Sternocleidomastoid (tissue), 1 donor: Measurements from ENCODE around the gene MICU2.

DNA sequence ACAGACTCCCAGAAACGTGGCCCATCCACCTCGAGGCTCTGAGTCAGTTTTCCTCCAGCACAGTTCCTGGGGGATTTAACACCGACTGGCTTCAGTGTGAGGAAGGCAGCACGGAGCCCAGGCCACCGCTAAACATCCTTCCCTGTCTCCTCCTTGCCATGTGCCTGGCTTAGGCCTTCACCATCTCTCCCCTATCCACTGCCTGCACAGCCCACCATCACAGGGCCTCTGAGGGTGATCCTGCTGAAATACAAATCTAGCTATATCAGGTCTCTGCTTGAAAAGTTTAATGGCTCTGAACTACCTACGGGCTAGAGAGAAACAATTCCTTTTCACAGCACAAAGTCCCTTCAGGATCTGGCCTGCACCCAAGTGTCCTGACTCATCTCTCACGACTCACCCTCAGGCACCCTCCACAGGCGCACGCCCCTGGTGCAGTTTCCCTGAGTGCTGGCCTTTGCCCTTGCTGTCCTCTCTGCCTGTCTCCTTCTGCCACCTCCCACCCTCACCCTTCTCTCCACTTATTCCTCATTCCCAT lies 901.8 kb downstream of the TUBA3C start:
- PRO-cap: no peak

DNA sequence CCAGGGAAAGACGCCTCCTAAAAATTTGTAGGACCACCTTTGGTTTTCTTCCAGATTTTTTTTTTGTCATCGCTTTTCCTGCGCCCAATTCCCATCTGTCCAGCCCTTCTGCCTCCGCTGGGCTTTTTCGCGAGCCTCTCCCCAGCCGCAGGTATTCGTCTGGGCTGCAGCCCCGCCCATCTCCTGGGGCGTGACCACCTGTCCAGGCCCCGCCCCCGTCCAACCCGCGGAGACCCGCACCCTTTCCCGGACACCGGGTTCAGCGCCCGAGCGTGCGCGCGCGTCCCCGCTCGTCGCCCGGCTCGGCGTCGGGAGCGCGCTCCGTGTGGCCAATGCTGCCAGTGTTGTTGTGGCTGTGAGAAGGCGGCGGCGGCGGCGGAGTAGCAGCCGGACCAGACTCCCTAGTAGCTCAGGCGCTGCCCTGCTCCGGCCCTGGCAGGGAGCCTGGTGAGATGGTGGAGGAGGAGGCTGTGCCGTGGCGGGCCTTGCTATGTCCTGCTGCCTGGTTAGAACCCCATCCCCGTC lies 553.3 kb downstream of the TUBA3C start:
- PRO-cap: no peak

DNA sequence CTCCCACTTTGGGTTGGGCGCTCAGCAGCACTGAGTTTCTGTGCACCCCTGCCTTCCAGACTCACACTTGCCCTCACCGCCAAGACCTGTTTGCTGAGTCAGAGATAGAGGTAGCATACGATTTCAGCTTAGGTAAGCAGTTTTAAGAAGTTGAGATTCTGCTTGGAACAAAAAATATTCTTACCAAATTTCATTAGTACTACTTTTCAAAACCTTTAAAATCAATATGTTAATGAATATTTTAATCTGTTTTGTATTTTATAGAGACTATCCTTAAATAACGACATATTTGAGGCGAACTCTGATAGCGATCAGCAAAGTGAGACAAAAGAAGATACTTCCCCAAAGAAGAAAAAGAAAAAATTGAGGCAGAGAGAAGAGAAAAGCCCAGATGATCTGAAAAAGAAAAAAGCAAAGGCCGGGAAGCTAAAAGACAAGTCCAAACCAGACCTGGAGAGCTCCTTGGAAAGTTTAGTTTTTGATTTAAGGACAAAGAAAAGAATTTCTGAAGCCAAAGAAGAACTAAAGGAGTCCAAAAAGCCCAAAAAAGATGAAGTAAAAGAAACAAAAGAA lies 12.8 kb downstream of the MPHOSPH8 start:
- PRO-cap: no peak

- PRO-cap: no peak
Measured at GRCh38 chr13:19687252-19688165, 54.0 kb downstream of the MPHOSPH8 start.

- PRO-cap: no peak
Measured at GRCh38 chr13:19860908-19861497, 2.4 kb downstream of the ZMYM5 start.

DNA sequence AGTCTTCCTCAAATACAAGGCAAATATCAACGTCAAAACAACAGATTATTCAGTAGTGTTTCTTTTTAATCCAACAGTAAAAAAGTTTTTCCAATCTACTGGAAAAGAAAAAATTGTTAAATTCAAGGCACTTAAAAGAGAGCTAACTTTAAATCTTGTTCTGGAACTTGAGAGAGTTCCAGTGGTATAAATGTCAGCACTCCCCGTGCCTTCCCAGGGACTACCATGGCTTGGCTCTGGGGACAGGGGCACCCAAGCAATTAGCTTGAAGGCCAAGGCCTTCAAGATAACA lies 1.5 kb downstream of the ZMYM5 start:
- PRO-cap: no peak

DNA sequence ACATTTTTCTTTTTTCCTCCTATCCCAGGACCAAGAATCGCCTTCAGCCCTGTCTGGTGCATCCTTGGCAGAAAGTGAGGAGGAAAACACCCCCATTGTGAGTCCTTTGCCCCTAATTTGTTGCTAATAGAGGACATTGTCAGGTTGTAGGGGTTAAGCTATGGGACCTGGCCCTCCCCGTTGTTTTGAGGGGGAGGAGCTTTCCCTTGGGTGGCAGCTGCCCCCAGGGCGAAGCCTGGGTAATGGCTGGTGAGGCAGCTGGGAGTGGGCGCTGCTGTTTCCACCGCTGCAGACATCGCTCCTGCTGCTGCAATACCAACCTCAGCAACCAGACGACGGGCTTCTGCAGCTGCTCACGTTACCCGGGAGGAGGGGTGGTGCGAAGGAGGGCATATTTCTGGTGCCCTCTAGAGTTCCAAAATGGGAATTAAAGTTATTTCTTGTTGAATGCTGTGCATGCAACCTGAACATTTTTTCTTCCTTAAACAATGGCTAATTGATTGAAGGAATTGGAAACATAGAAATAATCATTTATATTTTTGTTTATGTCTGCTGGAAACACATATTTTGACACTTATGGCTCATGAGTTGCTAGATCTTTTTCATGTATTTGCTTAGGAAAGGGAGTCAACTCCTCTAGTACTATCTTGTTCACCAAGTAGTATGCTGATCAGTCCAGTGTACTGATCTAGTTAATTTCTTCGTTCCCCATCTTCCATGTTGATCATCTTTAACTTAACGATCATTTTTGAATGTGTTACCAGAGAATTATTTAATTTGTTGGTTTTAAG lies 1.6 kb downstream of the ZMYM2 start:
- PRO-cap: unidirectional peak, minus-strand start at position 303 of the sequence

DNA sequence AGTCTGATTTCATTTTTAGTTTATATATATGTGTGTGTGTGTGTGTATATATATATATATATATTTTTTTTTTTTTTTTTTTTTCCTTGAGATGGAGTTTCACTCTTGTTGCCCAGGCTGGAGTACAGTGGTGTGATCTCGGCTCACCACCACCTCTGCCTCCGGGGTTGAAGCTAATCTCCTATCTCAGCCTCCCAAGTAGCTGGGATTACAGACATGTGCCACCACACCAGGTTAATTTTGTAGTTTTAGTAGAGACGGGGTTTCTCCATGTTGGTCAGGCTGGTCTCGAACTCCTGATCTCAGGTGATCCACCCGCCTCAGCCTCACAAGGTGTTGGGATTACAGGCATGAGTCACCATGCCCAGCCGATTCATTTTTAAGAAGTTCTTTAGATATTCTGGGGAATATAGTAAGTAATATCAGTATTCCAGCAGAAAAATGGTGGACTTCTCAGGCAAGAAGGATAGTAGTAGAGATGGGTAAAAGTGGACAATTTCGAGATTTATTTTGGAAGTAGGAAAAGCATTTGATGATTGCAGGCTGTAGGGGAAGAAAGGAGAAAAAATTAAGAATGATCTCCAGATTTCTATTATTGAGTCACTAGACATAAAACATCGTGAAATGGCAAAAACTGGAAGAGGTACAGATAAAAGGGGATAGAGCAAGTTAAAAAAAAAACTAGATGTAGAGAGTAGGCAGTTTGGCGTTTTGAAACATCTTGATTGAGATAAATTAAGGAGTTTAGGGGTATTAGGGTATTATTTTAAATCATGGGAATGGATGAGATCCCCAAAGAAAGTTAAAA lies 12.9 kb downstream of the ZMYM2 start:
- PRO-cap: no peak

DNA sequence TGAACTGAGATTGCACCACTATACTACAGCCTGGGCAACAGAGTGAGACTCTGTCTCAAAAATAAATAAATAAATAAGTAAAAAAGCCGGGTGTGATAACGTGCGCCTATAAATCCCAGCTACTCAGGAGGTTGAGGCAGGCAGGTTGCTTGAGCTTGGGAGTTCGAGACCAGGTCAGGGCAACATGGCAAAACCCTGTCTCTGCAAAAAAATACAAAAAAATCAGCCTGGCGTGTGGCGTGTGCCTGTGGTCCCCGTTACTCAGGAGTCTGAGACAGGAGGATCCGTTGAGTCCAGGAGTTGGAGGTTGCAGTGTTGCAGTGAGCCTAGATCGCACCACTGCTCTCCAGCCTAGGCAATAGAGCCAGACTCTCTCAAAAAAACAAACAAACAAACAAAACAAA lies 27.3 kb downstream of the ZMYM2 start:
- PRO-cap: no peak

DNA sequence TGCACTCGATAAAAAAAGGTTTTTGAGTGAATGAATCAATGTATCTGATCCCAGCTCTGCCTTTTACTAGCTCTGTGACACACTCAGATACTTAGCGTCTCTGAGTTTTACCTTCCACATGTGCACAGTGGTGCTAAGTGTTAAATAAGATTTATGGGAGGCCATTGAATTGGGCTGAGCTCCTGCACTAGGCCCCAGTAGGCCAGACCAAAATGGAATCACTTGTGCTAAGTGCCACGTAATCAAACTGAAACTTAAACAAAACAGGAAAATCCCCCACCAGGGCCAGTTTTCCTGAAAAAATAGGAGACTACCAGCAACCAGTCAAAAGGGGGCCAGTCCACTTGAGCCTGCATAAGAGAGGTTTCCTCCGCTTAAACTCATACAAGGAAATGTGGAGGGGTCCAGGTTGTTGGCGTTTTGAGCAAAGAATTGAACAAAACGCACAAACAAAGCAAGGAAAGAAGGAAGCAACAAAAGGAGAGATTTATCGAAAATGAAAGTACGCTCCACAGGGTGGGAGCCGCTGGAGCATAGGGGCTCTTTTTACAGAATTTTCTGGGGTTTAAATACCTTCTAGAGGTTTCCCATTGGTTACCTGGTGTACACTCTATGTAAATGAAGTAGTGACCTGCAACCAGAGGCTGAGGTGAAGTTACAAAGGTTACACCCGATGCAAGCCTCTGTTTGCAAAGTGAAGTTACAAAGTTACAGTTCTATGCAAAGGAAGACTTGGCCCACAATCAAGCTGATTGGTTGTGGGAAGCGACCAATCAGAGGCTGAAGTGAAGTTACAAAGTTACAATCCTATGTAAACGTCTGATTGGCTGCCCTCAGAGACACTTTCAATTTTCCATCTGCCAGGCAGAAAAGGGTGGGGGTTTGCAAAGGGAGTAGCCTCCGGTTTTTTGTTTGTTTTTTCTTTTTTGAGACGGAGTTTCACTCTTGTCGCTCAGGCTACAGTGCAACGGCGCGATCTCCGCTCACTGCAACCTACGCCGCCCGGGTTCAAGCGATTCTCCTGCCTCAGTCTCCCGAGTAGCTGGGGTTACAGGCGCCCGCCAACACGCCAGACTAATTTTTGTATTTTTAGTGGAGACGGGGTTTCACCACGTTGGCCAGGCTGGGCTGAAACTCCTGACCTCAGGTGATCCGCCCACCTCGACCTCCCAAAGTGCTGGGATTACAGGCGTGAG lies 40.5 kb downstream of the GJA3 start:
- PRO-cap: bidirectional peak, plus-strand start at position 950 of the sequence, minus-strand start at position 683 of the sequence

DNA sequence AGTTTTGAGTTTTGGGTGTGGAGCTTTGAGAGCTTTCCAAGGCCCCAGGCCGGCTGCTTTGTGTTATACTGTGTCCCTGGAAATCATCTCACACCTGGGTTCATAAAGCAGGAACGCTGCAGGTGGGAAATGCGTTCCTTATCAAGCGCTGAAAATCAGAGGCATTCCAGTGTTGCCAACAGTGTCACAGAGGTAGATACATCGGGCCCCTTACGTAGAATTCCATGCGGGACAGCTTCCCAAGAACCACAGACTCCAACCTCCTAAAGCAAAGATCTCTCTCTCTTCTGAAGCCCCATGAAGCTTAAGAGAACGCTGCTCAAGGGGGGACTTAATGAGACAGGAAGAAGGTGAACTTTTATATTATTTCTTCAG lies 23.2 kb downstream of the GJA3 start:
- PRO-cap: no peak

- PRO-cap: no peak
Measured at GRCh38 chr13:20340501-20341120, 108.5 kb upstream of the GJB6 start.

DNA sequence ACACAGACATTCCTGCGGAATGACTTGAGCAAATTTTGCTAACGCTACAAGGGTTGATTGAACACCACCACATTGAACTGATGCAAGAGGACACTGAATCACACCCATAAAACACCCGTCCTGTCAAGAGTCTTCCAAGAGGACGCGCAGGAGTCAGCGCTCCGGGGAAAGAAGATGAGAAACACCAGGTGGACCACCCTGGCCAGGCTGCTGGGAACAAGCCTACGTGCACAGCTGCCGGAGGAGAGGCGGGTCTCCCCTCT lies 105.6 kb downstream of the CRYL1 start:
- PRO-cap: no peak

GRCh38 chr13:21032928-21033931 lies 28.2 kb downstream of the LATS2 start:
- PRO-cap: no peak

- PRO-cap: no peak
Measured at GRCh38 chr13:21045799-21046384, 15.5 kb downstream of the LATS2 start.

GRCh38 chr13:21069597-21070081 lies 8.3 kb upstream of the LATS2 start:
- PRO-cap: no peak

GRCh38 chr13:21297631-21298900 lies 121.6 kb downstream of the MRPL57 start:
- PRO-cap: unidirectional peak, plus-strand start at chr13:21298210

DNA sequence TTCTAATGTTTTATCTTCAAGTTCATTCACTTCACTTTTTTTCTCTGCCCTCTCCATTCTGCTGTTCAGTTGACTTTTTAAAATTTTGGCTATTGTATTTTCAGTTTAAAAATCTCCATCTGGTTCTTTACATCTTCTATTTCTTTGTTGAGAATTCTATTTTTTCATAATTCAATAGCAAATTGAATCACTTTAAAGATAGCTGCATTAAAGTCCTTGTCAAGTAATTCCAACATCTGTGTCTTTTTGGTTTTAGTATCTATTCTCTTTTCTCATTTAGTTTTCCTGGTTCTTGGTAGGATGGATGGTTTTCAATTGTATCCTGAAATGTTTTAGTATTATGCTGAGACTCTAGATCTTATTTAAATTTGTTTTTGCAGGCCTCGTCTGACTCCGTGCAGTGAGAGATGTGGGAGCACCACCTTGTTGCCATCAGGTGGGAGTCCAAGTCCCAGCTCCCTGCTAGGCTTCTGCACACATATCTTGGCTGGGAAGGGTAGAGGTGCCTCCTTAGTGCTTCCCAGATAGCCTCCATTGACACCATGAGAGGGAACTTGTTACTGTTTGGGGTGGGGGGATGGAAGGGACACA lies 29.2 kb downstream of the ZDHHC20 start:
- PRO-cap: no peak

DNA sequence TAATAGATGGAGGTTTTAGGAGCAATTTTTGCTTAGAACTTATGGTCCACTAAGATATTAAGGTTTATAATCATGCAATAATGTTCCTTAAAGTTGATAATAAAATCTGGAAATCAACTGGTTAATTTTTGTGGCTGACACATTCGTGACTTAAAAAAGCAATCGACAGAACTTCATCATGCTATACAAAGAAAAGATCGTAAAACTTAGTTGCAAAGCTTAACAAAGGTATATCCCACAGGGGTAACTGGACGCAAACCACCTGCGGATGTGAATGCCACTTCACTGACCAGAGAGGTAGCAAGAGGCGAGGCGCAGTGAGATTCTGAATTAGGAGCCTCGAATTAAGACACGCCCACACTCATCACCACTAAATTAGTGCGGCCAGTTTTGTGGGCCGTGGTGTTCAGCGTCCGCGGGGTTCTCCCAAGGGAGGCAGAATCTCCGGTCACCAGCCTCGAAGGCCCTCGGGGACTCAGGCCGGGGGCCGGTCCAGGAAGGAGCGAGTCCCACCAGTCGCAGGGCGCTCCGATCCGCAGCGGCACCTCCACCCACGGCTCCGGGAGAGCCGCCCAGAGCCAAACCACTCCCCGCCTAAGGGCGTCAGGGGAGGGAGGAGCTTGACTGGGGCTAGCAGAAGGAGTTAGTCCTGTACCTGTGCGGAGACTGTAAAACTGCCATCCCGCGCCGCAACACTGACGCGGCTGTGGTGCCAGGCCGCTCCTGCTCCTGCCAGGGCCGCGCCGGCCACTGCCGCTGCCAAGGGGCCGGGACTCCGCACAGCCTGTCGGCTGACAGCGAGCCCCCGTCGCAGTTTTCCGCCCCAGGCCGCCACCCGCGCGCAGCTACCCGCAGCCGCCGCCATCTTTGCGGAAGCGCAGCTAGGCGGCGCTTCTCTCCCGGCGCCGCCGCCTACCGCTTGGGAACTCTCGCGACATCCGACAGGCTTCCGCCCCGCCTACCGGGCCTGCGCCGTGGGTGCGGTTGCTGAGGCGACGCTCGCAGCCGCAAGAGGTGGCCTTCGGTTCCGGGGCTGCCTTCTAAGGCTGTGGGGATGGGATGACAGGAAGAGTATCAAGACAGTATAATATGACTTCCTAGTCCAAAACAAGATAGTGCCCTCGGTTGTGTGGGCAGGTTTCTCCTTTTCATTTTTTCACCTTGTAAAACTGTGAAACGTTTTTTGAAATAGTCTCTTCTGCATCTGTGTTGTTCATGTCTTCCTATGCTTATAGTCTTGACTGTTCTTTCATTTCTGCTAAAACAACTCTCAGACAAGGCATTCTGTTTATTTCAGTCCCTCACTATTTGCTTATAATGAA lies at the start of gene MICU2:
TSS of gene MICU2 (minus strand) at position 887 of the 1,322 bp plus-strand sequence.
- PRO-cap: bidirectional peak, plus-strand start at position 478 of the sequence, minus-strand start at position 543 of the sequence; bidirectional peak, plus-strand start at position 987 of the sequence, minus-strand start at position 869 of the sequence

- PRO-cap: no peak
Measured at GRCh38 chr13:21616863-21617432, 13.0 kb upstream of the MICU2 start.